Psoas muscle (tissue), 2 donors: Measurements from ENCODE around the genes SYT8 and INS.

DNA sequence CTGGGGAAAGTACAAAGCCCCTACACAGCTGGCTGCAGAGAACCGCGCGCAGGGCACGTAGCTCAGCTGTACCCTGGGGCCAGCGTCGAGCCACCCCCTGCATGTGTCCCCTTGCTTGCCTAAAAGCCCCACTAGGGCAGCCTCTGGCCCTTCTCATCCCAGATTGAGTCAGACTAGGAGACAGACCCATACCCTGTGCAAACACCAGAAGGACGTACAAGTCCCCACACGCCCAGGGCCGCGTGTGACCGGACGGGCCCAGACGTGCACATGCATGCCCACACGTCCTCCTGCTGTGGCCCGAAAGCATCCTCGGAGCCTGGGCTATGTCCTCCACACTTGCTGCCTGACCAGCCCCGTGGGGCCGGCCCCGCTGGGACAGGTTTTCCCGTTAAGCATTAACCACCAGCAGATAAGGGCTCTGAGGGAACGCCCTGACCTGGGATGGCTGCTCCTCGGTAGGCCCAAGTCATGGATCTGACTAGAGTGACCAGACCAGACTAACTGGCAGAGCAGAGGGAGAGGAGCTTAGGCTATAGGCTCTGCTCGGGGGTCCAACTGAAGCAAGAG lies 4.1 kb upstream of the SYT8 start:
- PRO-cap, 2 experiments = no peak in any of the 2 experiments

GRCh38 chr11:1834595-1835653 lies at the start of gene SYT8:
TSS of gene SYT8 (plus strand) at chr11:1834990.
- PRO-cap, 2 experiments = no peak in any of the 2 experiments

DNA sequence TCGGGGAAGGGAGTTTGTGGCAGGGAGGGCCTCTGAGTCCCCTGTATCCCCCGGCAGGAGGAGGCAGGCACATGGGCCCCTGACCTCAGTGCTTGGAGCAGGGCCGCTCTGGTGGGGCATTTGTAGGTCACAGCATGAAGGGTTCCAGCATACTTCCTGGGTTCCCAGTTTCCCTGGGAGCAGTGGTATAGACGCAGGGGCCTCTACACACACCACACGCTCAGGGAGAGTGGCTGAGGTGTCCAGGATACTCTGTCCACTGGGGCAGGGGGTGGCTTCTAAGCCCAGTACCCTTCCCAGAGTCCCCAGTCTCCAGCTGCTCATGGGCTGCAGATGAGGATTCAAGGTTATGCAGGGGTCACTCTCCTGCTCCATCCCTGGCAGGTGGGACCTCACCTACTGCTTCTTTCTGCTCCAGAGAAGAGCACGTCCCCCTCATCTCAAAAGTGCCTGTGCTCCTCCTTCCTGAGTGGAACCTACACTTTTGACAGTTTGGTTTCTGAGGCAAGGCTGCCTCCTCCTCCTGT lies 6.2 kb downstream of the LSP1 start:
- PRO-cap, 2 experiments = no peak in any of the 2 experiments

GRCh38 chr11:1872943-1873071 lies 18.9 kb downstream of the PRR33 start:
- PRO-cap, 2 experiments = no peak in any of the 2 experiments

GRCh38 chr11:1877172-1877853 lies 14.4 kb downstream of the PRR33 start:
- PRO-cap, 2 experiments = no peak in any of the 2 experiments

DNA sequence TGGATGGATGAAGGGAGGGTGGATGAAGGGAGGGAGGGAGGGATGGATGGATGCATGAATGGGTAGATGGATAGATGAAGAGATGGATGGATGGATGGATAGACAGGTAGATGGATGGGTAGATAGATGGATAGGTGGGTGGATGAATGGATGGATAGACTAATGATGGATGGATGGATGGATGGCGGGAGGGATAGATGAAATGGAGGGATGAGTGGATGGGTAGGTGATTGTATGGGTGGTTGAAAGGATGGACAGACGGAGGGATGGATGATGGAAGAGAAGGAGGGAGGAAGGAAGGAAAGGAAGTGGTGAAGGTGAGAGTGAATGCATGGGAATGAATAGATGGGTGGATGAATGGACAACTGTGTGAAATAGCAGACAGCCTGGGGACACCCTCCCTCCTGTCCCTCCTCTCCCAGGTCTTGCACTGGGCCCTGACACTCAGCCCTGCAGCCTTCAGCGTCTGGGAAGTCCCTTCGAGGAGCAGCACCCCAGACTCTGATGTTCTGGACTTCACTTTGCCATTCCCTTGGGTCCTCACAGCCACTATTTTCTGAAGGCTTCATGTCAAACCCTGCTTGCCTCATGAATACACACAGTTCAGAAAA lies 3.6 kb upstream of the TNNT3 start:
- PRO-cap, 2 experiments = no peak in any of the 2 experiments

GRCh38 chr11:1916864-1917599 lies 2.5 kb upstream of the TNNT3 start:
- PRO-cap, 2 experiments = peak in 2 of 2 experiments; most common plus-strand start chr11:1917167 (in 2)

GRCh38 chr11:1924676-1925235 lies 5.3 kb downstream of the TNNT3 start:
- PRO-cap, 2 experiments = no peak in any of the 2 experiments

DNA sequence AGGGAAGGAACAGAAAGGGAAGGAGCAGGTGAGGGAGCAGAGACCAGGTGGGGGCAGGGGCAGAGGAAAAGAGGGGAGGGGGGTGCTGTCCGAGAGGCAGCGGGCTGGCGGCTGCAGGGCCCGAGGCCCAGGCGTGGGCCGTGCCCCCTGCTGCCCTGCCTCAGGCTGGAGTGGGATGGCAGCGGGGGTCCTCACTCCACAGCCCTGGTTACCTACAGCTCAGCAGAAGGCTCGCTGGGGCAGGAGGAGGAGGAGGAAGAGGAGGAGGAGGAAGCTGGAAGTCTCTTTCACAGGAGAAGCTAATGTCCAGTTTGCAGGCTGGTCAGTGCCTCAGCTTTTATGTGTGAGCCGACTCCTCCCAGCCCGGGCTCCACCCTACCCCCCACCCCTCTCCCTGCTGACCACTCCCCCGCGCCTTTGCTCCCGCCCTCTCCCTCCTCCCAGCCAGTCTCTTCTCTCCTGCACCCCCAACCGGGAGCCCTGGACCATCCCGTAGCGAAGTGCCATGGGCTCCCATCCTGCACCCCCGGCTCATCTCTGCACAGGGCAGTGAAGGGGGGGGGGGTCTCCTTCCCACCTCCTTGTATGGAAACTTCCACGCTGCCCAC lies 2.1 kb downstream of the IGF2 start:
- PRO-cap, 2 experiments = peak in 2 of 2 experiments; most common plus-strand start position 477 of the sequence (in 1); most common minus-strand start position 313 of the sequence (in 2)

DNA sequence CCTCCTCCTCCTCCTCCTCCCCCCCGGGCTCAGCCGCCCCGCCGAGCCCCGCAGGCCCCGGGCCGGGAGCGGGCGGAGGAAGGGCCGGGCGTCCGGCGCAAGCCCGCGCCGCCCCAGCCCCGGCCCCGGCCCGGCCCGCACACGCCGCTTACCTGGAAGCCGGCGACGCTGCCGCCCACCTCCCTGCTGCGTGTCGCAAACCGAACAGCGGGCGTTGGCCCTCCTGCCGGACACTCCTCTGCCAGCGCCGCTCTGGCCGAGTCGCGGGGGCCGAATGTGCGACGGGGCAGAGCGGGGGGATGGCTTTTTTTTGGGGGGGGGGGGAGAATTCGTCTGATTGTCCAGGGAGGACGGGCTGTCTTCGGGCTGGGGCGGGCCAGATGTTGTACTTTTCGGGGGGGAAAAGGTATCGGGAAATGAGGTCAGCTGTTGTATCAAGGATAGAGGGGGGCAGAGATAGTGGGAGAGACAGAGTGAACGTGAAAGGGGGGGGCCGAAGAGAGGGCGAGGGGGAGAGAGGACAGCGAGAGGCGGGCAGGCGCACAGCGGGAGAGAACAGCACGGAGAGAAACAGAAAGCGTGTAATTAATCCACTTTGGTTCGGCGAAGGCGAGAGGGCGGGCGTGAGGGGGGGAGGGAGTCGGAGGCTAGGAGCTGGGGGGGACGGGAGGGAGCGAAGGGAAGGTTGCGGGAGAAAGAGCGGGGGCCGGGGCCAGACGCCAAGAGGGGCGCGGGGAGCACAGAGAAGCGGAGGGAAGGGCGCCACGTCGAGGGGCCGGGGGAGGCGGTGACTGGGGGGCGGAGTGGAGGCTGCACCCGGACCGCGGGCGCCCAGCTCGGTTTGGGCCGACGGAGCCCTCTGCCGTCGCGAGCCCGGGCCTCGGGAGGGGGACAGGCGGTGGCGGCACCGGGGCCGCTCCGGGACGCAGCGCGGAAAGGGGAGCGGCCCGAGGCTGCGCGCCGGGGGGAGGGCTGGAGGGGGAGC lies 820 bp downstream of the IGF2 start:
- PRO-cap, 2 experiments = no peak in any of the 2 experiments

- PRO-cap, 2 experiments = no peak in any of the 2 experiments
These were observed at the start of gene INS for GRCh38 chr11:2161141-2161360. TSS of gene INS (minus strand) at chr11:2161209.

- PRO-cap, 2 experiments = no peak in any of the 2 experiments
These were observed 21.7 kb upstream of the TH start for GRCh38 chr11:2193139-2193840.

GRCh38 chr11:2384344-2385066 lies 7.4 kb downstream of the CD81 start:
- PRO-cap, 2 experiments = no peak in any of the 2 experiments

- PRO-cap, 2 experiments = no peak in any of the 2 experiments
These were observed 7.2 kb upstream of the TSSC4 start for GRCh38 chr11:2393190-2393983.

DNA sequence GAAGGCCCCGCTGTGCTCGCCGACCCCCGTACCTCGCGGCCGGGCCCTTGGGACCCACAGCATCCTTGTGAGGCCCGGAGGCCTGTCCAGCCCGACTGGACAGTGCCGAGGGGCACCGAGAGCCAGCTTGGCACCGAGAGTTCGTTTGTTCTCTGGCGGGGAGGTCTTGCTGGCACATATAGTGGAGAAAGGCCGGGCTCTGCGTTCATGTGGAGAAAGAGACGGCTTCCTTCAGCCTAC lies 254 bp downstream of the TSSC4 start:
- PRO-cap, 2 experiments = no peak in any of the 2 experiments

DNA sequence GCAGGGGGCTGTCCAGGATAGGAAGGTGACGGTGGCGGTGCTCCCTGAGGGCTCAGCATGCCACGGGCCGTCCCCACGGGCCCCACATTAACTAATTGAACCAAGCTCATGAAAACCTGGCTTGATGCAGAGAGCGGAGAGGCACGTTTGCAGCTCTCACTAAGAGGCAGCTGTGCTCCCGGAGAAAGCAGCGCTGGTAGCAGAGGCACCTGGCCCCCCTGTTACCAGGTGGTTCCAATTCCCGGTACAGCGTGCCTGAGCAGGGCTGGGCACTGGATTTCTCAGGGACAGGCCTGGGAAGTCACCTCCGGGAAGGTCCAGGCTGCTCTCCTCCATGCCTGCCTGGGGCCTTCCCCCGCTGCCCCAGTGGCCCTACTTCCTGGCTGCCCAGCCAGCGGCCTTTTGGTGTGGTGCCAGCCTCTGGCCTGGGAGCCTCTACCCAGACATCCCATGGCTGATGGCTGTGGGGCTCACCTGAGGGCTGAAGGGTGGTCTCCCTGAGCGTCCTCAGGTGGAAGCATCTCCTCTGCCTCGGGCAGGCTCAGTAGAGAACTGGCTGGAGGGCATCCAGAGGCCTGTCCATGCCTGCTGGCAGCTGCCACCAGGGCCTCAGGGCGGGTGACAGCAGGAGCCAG lies 1.3 kb downstream of the KCNQ1 start:
- PRO-cap, 2 experiments = no peak in any of the 2 experiments

DNA sequence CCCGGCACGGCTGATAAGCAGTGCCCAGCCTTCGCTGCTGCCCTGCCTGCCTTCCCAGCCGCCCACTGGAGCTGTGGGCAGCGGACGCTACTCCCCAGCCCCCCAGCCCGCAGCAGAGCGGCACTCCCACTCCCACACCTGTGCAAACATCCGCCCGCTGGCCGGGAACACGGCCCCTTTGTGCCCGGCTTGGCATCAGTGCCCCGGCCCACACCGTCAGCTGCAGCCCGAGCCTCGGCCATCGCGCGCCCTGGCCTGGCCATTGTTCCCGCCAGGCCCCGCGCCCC lies 130.2 kb downstream of the KCNQ1 start:
- PRO-cap, 2 experiments = no peak in any of the 2 experiments

GRCh38 chr11:2649940-2650719 lies 205.3 kb downstream of the KCNQ1 start:
- PRO-cap, 2 experiments = no peak in any of the 2 experiments

GRCh38 chr11:2666041-2667079 lies 219.2 kb downstream of the CDKN1C start:
- PRO-cap, 2 experiments = no peak in any of the 2 experiments

DNA sequence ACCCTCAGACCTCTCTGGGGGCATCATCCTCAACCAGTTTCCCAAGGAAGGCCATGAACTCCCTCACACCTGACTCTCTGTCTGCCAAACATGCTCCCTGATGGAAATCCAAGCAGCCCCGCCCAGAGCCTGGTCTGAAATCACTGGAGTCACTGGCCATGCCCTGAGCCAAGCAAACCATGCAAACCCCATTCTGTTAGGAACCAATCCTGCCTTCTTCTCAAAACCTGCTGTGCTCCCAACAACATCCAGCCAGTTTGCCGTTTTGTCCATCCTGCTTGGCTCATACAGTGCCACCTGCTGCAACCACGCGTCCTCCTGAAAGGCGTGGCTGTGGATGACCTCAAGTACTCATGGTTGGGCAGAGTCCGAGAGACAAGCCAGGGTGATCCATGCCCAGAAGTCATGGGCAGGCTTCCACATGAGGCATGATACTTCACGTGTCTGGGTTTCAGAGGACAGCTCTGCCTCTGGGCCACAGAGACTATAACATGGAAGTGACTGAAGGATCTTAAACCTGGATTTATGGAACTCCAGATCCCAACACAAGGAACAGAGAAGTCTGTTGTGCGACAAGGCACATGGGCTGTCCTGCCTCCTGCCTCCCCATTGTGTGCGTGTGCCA lies 15.6 kb downstream of the CARS1 start:
- PRO-cap, 2 experiments = no peak in any of the 2 experiments